Esophagus muscularis mucosa (tissue), 4 donors: ENCODE results near the genes SYT15 and PTPN20.

GRCh38 chr10:43394823-43395585 lies 14.0 kb downstream of the HNRNPF start:
- PRO-cap, result no peak
- RAMPAGE, long total RNA, 4 experiments, result no peak in any of the 4 experiments

DNA sequence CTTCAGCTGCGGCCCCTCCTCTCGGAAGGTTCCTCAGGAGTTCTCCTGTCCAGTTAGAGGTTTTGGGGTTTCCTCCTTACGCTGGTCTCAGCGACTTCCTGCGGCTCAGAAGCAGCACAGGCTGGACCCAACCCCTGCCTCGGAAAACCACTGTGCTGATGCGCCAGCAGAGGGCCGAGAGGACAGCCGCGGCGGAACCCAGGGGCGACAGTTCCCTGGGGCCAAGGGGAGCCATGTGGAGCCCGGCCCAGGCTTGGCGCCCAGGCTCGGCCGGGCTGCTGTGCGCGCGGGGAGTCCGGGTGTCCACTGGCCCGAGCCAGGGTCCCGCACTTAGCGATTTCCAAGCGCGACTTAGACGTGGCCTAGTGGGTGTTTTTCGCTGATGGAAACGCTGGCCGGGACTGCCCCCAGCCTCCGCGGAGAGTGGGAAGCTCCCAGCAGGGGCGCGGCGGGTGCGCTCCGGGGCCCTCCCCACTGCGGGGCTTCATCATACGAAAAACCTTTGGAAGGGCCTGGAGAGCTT lies 18.6 kb upstream of the ZNF32 start:
- PRO-cap, result no peak
- RAMPAGE, long total RNA, 4 experiments, result no peak in any of the 4 experiments

- PRO-cap, result bidirectional peak, plus-strand start at chr10:43690295, minus-strand start at chr10:43690204
- RAMPAGE, long total RNA, 4 experiments, result no peak in any of the 4 experiments
Measured at GRCh38 chr10:43689955-43690774, 41.5 kb upstream of the ZNF32 start.

- PRO-cap, result no peak
- RAMPAGE, long total RNA, 4 experiments, result no peak in any of the 4 experiments
Measured at GRCh38 chr10:43878399-43879025, 229.8 kb upstream of the ZNF32 start.

DNA sequence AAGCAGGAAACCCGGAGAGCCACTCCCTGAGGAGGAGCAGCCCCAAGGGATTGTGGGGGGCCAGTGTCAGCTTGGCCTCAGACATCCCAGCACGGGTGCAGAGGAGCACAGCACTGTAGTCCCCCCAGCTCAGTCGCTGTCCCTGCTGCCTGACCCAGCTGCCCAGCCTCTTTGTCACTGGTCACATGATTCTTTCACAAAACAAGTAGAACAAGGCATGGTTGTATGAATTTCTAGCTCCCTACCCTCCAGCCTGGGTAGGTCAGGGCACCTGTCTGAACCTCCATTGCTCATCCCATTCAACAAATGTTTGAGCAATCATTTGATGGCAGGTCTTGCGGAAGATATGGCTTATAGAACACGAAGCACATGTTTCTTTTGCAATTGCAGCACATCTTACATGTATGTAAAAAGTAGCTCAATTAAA lies 83.3 kb upstream of the TMEM72 start:
- PRO-cap, result no peak
- RAMPAGE, long total RNA, 4 experiments, result no peak in any of the 4 experiments

GRCh38 chr10:44965609-44966663 lies 6.3 kb downstream of the RASSF4 start:
- PRO-cap, result no peak
- RAMPAGE, long total RNA, 4 experiments, result no peak in any of the 4 experiments

DNA sequence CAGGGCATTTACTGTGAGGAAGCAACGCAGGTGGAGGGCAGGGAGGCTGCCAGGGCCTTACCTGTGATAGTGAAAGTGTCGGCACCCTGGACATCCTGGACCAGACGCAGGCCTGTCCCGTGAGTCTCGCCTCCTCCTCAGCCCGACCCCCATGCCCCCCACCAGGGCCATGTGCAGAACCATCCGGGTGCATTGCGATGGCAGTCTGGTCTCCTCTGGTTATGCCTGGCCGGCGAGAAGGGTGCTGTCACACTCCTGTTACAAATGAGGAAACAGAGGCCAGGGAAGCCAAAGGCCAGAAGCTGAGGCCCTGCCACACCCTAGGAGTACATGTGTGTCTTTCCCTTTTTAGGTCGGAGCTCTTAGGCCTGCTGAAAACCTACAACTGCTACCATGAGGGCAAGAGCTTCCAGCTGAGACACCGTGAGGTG lies 7.2 kb downstream of the DEPP1 start:
- PRO-cap, result no peak
- RAMPAGE, long total RNA, 4 experiments, result no peak in any of the 4 experiments

DNA sequence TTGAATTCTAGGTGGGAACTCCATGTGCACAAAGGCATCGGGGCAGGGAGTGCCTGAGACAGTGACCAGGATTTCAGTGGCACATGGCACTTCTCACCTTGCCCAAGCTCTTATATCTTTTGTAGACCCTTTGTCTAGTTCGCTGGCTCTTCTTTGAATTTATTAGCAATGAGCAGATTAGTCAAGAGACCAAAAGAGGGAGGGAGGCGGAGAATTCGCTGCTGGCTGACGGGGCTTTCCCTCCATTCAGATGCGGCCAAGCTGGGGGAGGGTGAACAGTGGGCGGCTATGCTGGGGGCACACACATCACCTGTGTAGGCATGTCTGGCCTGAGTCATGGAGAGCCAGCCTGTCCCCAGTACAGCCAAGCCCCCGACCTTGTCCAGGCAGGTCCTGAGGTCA lies 1.6 kb upstream of the DEPP1 start:
- PRO-cap, result no peak
- RAMPAGE, long total RNA, 4 experiments, result no peak in any of the 4 experiments

DNA sequence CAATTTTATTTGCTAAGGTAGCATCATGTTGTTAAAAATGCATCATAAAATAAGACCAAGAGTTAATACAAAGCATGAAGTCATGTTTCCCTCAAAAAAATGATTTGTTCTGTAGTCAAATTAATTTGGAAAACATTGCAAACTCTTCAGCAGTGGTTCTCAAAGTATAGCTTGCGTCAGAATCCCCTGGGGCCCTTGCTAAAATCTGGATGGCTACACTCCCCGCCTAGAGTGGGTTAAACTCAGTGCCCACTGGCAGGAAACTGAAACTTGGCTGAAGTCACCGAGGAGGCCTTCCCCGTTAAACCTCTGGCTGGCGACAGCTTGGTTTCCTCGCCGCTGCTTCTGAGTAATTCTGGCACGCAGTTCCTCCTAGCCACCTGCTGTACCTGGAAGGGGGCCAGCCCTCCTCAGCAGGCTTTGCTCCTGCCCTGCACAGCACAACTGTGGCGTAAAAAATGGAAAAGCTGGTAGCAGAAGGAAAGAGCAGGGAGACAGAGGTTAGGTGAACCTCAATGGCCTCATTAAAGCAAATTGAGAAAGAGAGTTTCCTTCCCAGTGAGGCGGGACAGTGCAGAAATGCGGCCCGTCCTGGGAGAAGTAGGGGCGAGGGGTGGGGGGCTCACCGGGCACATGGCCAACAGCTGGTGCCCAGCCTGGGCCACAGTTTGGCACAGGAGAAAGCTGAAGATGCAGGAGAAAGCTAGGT lies 46.5 kb downstream of the ALOX5 start:
- PRO-cap, result bidirectional peak, plus-strand start at position 301 of the sequence, minus-strand start at position 347 of the sequence
- RAMPAGE, long total RNA, 4 experiments, result no peak in any of the 4 experiments

DNA sequence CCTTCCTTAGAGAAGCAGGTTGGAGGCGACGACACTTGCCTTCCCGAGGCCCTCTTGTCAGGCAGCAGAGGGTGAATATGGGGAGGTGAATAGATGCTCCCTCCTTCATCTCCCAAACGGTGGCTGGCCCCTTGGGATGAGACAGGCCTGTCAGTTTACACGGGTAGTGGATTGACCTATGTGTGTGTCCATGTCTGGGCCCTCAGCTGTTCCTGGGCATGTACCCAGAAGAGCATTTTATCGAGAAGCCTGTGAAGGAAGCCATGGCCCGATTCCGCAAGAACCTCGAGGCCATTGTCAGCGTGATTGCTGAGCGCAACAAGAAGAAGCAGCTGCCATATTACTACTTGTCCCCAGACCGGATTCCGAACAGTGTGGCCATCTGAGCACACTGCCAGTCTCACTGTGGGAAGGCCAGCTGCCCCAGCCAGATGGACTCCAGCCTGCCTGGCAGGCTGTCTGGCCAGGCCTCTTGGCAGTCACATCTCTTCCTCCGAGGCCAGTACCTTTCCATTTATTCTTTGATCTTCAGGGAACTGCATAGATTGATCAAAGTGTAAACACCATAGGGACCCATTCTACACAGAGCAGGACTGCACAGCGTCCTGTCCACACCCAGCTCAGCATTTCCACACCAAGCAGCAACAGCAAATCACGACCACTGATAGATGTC lies 71.4 kb downstream of the ALOX5 start:
- PRO-cap, result no peak
- RAMPAGE, long total RNA, 4 experiments, result no peak in any of the 4 experiments

- PRO-cap, result no peak
- RAMPAGE, long total RNA, 4 experiments, result no peak in any of the 4 experiments
Measured at GRCh38 chr10:45470650-45471106, 64.5 kb downstream of the MARCHF8 start.

DNA sequence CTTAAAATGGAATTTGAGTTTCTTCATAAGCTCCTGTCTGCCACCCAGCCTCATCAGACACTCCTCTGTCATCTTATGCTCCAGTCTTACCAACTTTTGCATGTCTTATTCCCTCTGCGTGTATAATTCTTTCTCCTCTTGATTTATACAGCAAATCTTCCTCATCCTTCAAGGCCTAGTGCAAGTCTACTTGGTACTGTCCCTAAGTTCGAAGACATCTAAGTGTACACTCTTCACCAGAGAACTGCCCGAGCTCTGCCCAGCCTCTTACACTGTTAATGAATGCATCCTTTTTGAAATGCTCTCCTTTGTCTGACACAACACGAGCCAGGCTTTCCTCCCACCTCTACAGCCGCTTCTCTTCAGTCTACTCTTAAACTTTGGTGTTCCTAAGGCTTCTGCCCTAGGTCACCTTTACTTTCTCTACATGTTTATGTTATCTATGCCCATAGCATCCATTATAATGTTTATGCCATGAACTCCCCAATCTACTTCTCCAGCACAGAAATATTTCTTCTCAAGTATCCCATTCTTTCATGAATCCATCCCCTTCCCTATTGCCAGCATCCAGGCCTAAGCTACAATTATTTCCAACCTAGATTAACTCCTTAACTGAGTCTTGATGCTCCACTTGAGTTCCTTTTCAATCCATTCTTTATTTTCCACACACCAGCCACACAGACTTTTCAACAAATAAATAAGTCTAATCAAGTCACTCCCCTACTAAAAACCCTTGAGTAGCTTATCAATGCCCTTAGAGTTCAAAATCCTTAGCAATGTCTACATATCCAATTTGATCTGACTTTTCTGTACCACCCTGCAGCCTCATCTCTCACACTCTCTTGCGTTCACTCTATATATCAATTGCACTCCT lies 2.0 kb upstream of the TIMM23 start:
- PRO-cap, result no peak
- RAMPAGE, long total RNA, 4 experiments, result no peak in any of the 4 experiments

GRCh38 chr10:45970995-45971450 lies 1.3 kb upstream of the TIMM23 start:
- PRO-cap, result no peak
- RAMPAGE, long total RNA, 4 experiments, result no peak in any of the 4 experiments

DNA sequence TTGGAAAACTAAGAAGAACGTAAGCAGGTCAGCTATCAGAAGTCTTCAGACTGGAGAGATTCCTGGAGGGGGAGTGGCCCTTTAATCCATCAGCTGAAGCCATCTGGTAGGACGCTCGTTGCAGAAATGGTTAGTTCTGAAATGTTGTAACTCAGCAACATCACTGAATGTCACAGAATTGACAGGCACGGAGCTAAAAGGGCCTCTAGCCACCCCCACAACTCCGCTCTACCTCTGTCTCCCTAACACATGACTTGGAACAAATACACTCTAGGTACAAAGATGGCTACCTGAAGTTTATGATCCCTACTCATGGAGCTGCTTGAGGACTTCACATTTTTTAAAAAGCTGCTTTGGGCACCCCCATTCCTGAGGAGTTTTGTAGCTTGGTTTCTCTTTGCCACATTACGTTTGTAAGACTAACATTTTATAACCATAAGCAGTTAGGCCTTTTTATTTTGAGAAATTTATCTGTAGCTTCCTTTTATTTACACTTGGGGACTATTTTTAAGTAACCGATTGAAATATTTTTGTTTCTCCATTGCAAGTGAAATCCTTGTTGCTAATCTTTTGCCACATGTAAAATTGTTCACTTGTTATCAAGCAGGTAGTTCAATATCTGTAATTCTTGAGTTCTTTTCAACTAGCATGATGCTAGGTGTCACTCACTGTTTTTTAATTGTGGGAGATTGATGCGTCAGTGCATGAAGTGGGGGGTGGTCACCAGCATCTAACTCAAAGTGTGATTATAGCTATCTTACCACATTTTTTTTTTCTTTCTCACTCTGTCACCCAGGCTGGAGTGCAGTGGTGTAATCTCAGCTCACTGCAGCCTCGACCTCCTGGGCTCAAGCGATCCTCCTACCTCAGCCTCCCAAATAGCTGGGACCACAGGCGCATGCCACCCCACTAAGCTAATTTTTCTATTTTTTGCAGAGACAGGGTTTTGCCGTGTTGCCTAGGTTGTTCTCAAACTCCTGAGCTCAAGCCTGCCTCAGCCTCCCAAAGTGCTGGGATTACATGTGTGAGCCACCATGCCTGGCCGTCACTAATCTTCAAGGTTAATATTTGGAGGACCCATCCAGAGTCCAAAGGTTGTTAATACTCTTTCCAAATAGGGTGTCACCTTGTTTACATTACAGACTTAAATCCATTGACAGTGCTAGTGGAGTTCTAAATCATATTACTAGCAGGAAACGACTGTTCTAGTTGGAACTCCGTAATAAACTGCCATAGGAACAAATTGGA lies 28.6 kb downstream of the NCOA4 start:
- PRO-cap, result no peak
- RAMPAGE, long total RNA, 4 experiments, result no peak in any of the 4 experiments

DNA sequence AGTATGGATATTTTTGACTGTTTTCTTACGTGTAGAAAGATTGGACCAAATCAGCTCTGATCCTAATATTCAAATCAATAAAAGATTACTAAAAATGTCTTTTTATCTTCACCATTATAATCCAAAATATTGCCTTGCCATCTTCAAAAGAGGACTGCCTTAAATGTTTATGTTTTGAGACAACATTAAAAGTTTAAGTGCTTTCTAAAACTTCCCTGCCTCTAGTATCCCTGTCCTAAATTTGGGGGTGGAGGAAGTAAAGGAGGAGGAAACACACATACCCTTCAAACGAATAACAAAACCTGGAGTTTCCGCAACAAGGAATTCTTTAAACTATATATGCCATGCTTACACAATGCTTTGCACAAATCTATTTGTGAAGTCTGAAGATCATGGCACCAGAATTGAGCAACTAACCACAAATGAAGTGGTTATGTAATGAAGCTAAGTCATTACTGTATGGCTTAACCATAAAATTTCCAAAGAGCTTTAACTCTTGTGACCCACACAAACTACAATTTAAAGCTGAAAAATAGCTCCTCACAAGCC lies 9.6 kb downstream of the NCOA4 start:
- PRO-cap, result no peak
- RAMPAGE, long total RNA, 4 experiments, result no peak in any of the 4 experiments

DNA sequence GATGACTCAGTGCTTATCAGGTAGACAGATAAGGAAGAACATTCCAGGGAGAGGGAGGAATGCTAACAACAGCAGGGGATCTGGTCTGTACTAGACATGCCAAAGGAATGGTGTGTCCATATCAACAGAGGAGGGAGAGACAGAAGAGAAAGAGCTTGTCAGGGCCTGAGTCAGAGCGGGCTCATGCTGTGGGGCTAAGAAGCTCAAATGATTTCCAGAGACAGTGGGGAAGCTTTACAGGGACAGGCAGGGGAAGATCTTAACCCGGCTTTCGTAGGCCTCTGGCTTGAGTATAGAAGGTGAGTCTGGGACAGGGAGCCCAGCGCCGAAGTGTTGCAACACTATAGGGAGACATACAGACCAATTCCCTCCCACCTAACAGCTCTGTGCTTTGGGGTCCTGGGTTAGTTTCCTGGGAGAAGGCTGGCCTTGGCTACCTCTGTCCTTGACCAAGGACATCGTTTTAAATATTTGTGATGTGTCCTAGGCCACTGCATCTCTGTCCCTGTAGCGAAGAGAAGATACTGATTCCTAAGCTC lies 21.4 kb downstream of the ANXA8L1 start:
- PRO-cap, result no peak
- RAMPAGE, long total RNA, 4 experiments, result no peak in any of the 4 experiments

DNA sequence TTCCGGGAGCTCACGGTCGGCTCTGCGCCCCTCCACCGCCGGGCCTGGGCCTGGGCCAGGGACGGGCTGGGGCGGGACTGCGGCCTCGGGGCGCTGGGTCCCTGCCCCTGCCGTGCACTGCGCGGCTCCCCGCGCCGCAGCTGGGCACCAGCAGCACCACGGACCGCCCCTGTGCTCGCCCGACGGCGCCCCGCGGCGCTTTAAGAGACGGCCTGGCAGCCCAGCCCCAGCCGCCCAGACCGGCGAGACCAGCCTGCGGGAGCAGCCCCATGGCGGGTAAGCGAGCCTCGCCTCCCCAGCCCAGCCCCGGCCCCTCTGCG lies at the start of gene SYT15:
TSS of gene SYT15 (plus strand) at position 229 of the 320 bp plus-strand sequence.
- PRO-cap, result no peak
- RAMPAGE, long total RNA, 4 experiments, result no peak in any of the 4 experiments

DNA sequence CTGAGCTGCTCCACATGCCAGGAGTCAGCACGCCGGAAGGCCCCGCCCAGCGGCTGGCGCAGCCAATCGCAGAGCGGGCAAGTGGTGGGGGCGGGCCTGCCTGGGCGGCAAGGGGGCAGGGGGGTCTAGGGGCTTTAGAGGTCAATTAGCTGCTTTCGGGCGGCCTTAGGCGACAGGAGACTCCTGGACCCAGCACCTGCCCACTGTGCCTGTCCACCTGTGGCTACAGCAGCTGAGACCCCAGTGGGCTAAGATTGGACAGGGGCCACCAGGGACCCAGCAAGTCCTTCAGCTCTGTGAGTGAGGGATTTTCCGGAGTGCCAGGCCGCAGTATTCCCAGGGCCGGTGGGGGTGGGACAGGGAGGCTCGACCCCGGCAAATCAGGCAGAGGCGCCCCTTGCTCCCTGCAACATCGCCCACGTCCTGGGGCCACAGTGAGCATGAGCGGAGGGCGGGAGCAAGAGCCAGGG lies 154.3 kb upstream of the PTPN20 start:
- PRO-cap, result no peak
- RAMPAGE, long total RNA, 4 experiments, result no peak in any of the 4 experiments

DNA sequence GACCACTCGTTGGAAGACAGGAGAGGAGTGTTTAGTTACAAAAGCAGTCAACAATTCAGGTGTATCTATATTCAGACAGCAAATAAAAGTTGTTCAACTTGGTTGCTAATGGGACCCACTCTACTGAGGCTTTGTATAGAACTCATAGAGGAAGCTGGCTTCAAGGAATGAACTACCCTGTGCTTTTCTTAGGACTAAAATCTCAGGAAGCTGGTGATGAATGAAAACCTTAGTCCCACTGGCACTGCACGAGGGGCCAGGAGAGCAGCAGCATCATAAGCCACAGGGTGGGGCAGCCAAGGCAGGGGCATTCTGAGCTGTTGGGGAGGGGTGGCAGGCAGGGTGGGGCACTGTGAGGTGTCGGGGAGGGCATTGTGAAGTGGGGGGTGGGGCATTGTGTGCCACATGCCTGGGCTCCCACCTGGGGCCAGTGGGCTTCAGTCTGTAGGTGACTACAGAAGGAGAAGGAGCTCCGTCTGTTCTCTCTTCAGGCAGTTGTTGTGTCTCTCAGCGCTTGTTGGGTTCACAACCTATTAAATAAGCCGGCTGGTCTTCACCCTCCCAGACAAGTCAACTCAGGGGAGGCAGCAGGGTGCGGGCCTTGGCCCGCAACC lies 95.4 kb upstream of the PTPN20 start:
- PRO-cap, result no peak
- RAMPAGE, long total RNA, 4 experiments, result no peak in any of the 4 experiments

- PRO-cap, result no peak
- RAMPAGE, long total RNA, 4 experiments, result start-site peak on the plus strand in 3 of 4 experiments, at chr10:46911425-46911461 at its widest, 36 to 64 reads per replicate
Measured at GRCh38 chr10:46911152-46911552, at the start of gene PTPN20. Gene PTPN20, plus strand, starts transcription at chr10:46911428.